PFSK-1 (cell line): Measurements from ENCODE around the gene TBC1D32.

DNA sequence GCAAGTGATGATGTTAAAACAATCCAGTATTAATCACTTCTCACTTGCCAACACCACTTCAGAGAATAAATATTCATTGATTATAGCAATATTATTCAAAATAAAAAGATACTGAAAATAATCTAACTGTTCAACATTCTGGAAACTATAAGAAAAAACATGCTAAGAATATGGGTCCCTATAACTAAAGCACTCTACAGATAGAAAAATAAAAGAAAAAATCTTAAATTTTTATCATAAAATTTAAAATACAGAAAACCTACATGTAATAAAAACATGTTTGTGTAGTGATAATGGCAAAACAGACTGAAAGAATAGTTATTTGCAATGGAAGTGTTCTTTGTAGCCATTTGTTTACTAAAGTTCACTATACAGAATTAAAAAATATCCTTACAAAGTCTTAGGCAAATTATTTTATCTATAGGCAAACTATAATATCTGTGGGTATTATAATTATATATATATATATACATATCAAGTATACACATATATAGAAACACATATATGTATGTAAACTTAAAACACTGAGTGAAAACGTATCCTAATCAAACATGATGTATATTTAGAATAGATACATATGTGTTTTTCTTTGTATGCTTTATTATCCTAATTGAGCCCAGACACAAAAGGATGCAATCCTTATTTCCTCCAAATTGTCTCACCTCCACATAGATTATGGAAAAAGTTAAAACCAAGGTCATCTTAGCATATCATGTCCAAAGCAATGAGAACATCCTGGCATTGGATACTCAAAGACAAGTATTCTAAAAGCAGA lies 60.8 kb downstream of the MAN1A1 start:
- RRBS = no CpG with 5 or more reads among the region's 1 CpG

GRCh38 chr6:119347330-119347964 lies 2.1 kb downstream of the MAN1A1 start:
- RRBS = no CpG with 5 or more reads among the region's 13 CpGs

- RRBS = no CpG with 5 or more reads among the region's 52 CpGs
Observed at GRCh38 chr6:121334282-121335114, at the start of gene TBC1D32. Gene TBC1D32, minus strand, starts transcription at chr6:121334480.

DNA sequence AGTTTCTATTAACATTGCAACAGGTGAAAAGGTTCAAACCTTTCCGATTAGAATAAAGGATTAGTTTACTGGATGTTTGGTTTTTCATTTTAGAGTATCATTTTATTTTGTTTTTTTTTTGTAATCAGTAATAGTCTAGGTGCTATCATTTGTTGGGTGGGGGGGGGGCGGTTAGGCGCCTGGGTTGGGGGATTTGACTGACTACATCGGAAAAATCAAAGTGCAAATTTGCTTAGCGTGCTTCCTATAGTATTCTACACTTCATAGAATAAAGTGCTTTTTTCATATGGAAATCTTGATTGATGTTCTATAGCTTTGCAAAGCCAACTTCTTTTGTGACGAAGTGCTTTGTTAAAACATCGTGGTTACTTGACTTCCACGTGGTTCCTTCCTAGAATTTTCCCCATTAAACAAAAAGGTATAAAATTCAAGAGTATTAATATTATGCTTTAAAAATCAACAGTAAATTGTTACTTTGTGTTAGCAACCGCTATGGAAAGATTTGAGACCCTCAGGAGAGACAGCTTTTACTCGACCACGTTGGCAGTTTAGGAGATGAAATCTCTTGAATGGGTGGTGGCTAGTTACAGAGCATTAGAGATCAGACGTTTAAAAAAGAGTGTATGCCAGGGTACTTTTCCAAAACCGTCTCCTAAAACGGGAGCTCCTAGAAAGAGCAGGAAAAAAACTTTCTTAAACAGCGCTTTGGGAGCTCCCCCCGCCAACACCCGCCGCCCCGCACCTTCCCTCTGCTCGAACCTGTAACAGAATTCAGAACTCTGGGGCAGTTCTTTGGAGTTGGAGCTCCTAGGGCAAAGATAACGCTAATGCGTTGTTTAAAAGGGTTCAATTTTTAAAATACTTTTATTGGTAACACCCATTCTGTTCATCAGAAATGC lies 830 bp downstream of the GJA1 start:
- RRBS = no CpG with 5 or more reads among the region's 22 CpGs

DNA sequence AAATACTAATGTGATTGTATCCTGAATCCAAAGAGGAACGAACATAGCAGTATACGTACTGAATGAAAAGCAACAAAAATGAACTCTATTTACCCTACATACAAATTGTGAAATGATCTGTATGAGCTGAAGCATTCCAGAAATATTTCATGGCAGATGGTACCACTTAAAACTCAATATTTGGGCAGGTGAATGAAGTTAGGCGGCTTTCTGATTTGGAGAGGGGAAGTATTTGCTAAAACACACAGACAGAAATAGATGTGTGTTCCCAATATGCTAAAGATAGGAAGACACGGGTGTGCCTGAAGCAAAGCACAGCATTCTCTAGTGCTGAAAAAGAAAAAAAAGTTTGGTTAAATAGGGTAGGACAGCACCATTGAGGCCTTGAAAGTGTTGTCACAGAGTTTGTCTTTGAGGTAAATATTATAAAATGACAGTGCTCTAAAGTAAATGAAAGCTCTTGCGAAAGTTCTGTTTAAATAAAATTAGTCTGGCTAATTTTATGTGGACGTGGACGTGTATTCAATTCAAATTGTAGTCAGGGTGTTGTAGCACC lies 252.2 kb upstream of the HSF2 start:
- RRBS = no CpG with 5 or more reads among the region's 7 CpGs

- RRBS = no CpG with 5 or more reads among the region's 7 CpGs
Observed at GRCh38 chr6:122569209-122569952, 40.8 kb upstream of the PKIB start.

DNA sequence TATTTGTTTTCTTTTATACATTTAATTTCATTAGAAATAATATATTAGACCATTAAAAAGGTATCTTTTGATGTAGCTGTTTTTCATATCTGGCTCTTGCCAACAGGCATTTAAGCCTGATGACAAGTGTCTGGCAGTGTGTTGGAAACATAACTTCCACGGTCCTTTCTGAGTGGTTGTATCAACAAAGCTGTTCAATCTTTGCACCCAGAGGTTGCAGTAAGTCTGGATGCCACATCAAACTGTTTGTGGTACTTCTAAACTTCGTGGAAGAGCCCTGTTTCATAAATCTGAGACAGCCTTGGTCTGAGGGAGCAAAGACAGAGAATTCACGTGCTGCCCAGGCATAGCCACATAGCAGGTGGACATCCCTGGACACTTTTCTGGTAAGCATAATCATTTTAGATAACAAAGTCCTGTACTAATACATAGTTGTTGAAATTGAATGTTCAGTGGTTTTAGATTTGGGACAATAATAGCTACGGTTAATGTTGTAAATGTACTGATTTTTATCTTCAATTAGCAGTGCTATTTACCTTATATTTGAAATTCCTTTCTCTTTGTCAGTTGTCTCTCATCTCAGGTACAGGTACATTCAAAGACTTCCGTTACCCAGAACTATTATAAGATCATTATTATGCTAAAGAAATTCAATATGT lies 197.2 kb downstream of the TRDN start:
- RRBS = no CpG with 5 or more reads among the region's 5 CpGs

GRCh38 chr6:124980919-124981748 lies 18.9 kb downstream of the RNF217 start:
- RRBS = no CpG with 5 or more reads among the region's 8 CpGs

GRCh38 chr6:125045763-125046811 lies 83.8 kb downstream of the RNF217 start:
- RRBS = no CpG with 5 or more reads among the region's 7 CpGs

DNA sequence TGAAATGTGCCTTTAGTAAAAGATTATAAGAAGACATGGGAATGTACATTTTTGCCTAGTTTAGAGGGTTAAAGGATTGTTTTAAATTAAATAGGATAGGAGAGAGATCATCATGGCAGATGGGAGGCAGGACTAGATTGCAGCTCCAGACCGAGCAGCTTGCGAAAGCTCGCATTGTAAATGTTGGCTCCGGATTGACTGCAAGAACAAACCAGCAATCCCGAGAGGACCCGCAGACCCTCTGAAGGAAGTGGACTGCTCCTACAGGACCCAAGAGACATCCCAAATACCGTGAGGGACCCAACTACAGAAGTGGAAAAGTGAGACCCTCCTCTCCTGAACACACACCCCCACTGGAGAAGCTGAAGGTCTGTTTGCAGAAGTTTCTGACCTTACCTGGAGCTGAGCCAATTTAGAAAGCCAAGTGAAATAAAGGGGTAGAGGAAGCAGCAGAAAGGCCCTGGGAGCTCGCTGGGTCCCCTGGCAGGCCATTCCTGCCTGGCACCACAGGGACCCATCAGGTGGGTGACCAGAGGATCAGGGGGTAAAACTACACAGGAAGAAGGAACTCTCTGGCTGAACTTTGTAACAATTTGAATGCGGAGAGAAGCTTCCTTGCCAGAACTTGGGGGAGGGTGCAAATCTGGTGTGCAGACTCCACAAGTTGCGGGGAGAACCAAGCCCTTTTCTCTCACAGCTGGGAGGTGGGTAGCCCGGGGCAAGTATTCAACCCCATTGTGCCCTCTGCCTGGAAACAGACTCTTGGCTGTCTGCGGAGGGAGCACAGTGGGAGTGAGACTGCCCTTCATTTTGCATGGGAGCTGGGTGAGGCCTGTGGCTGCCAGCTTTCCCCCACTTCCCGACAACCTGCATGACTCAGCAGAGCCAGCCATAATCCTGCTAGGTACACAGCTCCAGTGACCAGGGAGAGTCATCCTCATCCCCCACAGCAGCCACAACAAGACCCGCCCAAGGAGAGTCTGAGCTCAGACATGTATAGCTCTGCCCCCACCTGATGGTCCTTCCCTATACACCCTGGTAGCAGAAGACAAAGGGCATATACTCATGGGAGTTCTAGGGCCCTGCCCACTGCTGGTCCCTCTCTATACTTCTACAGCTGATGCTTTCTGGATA lies 29.7 kb upstream of the TPD52L1 start:
- RRBS = no CpG with 5 or more reads among the region's 14 CpGs

DNA sequence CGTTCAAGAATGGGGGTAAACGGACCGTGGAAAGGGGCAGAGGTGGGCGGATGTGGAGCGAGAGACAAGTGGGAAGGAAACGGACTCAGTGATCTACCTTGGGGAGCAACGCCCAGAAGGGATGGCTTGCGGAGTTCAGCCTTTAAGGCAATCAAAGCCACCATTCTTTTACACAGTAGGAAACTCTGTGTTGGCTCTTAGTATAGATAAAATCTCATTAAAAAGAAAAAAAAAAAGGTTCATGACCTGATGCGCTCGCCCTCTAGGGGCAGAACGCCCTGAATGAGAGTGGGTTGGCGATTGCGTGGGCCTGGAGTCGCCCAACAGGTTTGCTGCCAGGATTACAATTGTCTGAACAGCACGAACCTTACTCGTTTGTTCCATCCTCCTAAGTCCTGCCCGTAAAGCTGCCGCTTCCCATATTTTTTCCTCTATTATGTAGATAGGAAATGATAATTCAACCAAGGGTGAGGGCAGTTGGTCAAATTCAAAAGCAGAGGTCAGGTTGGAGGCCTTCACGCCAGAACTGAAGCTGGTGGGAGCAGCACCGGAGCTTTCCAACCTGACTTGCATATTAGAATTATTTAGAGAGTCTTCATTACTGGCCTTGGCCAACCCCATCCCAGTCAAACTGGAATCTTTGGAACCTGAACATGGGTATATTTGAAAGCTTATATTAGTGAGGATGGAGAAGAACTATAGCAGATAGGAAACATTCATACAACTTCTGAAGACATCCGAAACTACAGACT lies 1.3 kb downstream of the TPD52L1 start:
- RRBS = no CpG with 5 or more reads among the region's 21 CpGs

DNA sequence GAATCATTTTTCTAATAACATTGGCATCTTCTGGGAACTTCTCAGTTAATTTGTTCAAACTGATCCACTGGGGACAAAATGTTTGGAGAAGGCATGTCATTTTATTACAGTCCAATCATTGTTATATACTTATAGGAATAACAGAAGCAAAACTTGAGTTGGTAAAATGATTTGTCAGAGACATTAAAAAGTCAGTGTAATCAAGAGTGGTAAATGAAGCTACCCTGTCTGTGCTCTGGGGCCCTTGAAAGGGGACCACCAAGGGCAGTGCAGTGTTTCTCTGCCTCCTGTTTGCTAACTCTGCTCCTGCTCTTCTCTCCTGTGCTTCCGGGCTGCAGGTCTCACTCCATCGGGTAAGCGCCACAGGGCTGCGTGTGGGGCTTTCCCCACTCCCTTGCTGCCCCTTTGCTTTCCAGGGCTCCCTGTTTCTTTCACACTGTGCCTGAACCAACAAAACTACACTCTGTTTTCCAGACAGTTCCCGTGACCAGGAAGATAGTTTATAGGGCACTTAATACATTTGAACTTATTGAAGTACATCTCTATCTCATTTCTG lies 50.0 kb downstream of the HDDC2 start:
- RRBS = no CpG with 5 or more reads among the region's 5 CpGs

DNA sequence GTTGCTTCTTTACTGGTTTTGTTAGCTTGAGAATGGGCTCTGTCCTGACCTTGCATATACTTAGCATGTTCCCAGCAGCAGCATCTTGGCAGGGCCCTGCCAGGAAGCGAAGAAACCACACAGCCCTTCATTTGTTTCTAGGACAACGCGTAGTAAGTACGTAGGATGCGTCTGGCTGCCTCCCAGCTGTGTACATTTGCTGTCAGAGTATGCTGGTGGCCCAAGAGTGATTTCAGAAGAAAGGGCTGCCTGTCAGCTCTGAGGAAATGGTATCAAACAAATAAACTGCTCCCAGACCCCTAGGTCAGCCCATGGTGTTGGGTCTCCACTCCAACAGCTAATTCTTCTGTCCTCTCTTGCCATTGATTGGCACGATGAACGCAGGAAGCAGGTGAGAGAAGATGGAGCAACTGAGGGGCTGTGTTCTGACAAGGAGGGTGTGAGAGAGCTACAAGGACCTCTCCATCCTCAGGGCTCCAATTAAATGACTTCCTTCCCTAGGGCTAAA lies 55.9 kb upstream of the HDDC2 start:
- RRBS = no CpG with 5 or more reads among the region's 7 CpGs

DNA sequence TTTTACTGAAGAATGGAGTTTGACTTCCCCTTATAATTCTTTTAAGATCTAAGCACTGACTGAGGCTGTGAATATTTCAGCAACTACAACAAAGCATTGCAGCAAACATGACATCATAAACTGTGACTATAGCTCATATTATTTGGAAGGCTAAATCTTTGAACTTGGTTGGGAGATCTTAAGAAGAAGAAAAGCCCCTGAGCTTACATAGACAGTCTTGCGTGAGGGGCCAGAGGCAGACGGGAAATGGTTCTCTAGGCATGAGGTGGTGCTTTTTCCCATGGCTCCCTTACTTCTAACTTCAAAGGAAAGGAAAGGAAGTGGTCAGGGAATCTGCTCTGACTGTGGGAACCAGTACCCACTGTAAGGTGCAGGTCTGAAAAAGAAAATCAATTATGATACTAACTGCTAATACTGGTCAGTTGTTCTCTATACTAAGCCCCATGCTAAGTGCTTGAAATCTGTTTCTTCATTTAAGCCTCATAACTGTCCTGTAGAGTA lies 14.8 kb downstream of the HEY2 start:
- RRBS = no CpG with 5 or more reads among the region's 2 CpGs

- RRBS = no CpG with 5 or more reads among the region's 3 CpGs
Observed at GRCh38 chr6:125793850-125794263, 3.1 kb downstream of the NCOA7 start.

- RRBS = no CpG with 5 or more reads among the region's 5 CpGs
Observed at GRCh38 chr6:125809373-125810047, 18.8 kb downstream of the NCOA7 start.

GRCh38 chr6:125818717-125818999 lies 27.9 kb downstream of the NCOA7 start:
- RRBS = no CpG with 5 or more reads among the region's 1 CpG

DNA sequence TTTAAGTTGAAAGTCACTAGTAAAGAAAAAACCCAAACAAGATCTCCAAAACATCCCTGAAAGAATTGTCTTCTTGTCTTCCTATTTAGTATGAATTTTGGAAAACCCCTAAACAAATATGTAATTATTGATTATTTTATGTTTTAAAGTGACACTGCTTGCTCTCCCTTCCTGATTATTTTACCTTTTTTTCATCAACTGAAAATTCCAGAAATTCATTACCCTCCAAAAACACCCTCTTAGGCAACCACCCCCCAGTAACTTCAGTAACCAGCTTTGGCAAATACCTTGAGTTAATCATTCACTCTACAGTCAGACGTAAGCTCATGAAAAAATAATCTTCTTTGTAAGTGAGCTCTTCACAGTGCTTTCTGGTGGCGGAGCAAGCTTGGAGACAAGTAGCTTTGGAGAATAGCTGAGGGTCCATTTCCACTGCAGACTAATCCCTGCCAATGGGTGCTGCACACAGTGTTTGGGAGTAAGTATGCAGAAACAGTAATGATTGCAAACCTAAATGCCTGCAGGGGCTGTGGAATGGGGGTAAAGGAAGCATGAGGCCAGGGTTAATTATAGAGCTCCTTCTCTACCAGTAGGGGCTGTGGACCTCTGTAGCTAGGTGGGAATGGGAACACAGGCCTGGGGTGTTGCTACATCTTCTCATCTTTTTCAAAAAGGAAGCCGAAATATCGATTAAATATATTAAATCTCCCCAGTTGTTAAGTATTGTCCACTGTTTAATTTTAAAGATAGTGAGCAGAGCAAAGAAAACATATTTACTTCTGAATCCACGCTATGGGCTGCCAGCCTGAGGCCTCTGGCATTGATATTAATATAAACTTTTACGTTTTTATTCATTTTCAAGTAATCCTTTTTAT lies 56.8 kb upstream of the HINT3 start:
- RRBS = no CpG with 5 or more reads among the region's 6 CpGs

- RRBS = no CpG with 5 or more reads among the region's 4 CpGs
Observed at GRCh38 chr6:125918291-125918547, 38.4 kb upstream of the HINT3 start.